Right common carotid artery plus branches (tissue), 1 donor: ENCODE results near the genes EXOSC6 and ST3GAL2.

GRCh38 chr16:68760499-68761462, 23.7 kb downstream of the CDH1 start:
- PRO-cap: no peak

DNA sequence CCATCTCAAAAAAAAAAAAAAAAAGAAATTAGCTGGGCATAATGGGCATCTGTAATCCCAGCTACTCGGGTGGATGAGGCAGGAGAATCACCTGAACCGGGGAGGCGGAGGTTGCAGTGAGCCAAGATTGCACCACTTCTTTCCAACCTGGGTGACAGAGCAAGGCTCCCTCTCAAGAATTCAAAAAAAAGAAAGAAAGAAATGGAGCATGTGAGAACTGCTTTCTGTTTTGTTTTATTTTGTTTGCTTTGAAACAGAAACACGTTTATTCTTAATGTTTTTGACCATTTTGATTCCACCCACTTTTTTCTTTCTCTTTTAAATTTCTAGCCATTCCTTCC, 47.9 kb downstream of the TANGO6 start:
- PRO-cap: no peak

GRCh38 chr16:69165248-69165655, 21.7 kb upstream of the SNTB2 start:
- PRO-cap: no peak

GRCh38 chr16:69323260-69324024, 6.9 kb downstream of the PDF start:
- PRO-cap: no peak

DNA sequence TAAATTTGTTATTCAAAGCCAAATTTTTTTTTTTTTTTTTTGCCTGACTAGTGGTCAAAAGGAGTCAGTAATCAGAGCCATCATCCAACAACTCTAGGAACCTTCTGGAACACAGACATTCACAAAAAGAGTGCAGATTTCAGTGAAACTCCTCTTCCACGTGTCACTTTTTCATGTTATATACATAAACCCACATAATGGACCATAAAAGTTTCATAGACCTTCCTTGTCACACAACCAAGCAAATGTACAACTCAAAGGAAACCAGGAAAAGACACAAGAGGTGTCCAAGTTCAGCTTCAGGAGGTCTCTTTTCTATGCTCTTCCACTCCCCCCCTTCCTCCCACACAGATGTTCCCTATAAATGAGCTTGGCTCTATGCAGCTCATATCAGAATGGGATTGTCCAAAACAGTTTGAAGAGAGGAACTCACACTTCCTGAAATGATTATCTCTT, 16.4 kb upstream of the TERF2 start:
- PRO-cap: no peak

DNA sequence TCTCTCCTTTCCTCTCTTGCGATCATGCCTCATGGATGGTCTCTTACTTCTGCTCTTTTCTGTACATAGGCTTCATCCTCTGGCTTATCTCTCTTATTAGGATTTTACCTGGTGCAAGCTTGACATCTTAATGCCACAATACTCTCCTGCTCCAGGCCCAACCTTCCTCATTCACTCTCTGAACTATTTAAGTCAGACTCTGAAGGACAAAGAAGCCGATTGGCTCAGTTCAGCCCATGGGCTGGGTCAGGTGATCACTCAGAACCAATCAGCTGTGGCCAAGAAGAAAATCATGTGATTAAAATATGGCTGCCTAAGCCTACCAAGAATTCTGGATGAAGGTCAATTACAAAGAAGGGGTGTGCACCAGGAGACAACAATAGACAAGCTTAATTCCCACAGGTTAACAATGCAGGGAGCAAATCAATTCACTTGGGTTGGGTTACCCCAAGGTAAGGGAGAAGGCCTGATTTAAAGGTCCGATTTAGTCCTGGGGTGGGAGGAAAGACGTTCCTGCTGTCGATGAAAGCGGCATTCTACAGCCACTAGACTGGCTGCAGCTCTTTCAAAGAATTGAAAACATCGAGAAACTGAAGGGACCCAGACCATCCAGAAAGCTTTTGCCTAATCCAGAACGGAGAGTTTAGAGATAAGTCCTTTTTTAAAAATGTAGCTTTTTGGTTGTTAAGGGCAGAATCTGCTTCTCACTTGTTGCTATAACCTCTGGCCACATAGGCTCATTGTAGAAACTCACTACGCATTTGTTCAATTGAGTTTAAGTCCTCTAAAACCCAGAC, 42.9 kb upstream of the NFAT5 start:
- PRO-cap: no peak

GRCh38 chr16:69763005-69763528, 935 bp downstream of the WWP2 start:
- PRO-cap: no peak

DNA sequence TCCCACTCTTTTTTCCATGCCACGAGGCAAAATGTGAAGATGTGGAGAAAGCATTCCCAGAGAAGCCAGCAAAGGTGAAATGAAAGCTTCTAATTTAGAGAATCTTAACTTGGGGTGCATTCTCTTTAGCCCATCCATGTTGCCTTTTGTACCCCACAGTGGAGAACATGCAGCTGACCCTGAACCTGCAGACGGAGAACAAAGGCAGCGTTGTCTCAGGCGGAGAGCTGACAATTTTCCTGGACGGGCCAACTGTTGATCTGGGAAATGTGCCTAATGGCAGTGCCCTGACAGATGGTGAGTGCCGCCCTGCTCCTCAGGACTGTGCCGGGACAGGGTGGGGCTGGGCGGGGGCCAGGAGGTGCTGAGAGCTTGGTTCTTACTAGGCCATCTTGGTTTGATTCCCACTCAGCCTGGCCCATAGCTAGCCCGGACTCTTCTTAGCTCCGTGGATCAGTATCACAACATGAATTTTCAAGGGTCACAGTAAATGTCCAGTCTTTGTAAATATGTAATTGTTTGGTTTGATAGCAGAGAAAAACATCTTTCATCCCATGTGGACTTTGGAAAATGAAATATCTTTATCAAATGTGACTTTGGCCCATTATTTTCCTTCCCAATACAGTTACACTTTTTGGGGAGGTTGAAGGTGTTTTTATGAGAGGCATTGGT, 78.0 kb downstream of the WWP2 start:
- PRO-cap: no peak

GRCh38 chr16:69890037-69890418, 61.1 kb upstream of the CLEC18A start:
- PRO-cap: no peak

GRCh38 chr16:69941331-69941842, 9.7 kb upstream of the CLEC18A start:
- PRO-cap: no peak

DNA sequence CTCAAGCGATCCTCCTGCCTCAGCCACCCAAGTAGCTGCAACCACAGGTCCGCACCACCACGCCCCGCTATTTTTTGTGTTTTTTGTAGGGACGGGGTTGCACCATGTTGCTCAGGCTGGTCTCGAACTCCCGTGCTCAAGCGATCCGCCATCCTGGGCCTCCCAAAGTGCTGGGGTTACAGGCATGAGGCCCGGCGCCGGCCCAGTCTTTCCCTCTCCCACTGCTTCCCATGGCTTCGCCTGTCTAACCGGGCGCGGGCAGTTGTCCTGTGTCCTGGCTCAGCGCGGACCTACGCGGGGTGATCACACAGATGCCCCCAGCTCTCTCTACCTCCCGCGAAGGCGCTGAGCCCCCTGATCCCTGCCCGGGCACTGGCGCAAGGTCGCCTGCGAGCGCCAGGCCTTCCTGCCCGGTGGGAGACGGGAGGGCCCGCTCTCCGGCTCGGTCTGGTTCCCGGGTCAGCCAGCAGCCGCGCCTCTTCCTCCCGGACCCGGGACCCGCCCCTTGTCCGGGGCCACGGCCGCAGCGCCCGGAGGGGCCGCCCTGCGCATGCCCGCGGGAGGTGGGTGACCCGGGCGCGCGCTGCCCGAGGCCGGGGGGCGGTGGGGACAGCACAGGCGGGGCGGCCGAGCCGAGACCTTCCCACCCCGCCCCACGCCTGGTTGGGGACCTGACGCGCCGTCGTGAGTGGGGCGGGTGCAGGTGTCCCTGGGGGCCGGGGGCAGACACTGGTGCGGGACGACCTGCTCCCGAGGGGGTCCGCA, 13.9 kb downstream of the CLEC18A start:
- PRO-cap: bidirectional peak, plus-strand start at position 570 of the sequence, minus-strand start at position 500 of the sequence

DNA sequence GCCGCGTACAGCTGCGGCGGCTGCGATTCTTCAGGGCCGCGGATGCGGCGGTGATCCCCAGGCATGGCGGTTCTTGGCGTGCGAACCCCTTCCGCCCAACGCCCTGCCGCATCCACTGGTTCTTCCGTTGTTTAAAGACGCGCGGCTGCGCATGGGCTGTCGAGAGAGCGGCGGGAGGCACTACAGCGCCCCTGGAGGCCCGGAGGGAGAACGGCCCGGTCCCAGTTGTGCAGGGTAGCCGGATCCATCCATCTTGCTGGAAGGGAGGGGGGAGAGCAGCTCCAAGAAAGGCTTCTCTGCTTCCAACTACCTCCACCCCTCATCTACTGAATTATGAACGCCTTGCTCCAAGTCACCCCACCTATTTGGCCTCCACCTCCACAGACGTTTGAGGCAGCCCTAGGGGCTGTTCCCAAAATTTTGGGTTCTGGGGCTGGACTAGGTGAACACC, at the start of gene EXOSC6:
EXOSC6 (minus strand) TSS at position 105 of the 451 bp plus-strand sequence.
- PRO-cap: unidirectional peak, minus-strand start at position 105 of the sequence

GRCh38 chr16:70390687-70391173, 44.0 kb downstream of the DDX19A start:
- PRO-cap: no peak

DNA sequence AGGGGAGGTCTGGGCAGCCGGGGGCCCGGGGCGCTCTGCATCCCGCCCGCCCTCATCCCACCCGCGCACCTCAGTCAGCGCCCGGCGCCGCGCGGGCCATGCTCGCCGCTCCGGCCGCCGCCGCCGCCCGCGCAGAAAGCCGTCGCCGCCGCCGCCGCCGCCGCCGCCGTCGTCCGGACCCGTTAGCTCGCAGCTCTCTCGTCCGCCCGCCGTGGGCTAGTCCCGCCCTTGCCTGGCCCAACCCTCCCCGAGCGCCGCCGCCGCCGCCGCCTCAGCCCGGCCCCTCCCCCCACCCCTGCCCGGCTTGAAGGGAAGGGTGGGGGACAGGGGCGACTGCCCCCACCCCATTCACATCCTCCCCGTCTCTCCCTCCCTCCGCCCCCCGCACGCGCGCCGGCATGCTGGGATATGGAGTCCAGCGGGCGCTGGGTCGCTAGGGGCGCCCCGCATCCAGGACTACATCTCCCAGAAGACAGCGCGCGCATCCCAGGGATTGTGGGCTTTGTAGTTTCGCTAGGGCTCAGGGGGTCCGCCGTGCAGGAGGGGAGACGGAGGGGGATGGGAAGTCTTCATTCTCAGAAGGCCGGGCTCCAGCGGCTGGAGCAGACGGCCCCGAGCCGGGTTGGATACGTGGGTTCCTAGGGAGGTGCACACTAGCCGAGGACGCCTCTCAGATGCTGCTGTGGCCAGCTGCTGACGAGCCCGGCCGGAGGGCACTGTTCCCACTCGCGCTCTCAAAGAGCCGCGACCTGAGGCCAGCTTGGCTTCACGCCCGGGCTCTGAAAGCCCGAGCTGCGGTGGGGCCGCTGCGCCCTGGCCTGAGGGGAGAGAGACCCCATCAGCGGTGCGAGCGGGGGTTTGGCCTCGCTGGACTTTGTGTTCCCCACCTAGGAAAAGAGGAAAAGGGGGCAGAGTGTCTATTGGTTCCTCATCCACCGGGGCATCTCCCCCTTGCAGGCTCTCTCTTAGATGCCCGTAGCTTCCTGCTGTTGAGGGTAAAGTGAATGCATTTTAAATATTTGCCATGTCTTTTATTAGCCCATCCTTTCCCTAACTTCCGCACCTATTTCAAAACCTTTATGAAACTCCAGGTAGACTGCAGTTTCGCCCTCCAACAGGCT, at the start of gene ST3GAL2:
ST3GAL2 (minus strand) TSS at position 221 of the 1,121 bp plus-strand sequence.
- PRO-cap: bidirectional peak, plus-strand start at position 578 of the sequence, minus-strand start at position 218 of the sequence

GRCh38 chr16:70537831-70538235, 14.2 kb downstream of the SF3B3 start:
- PRO-cap: no peak

- PRO-cap: no peak
These were observed 36.2 kb upstream of the IL34 start for GRCh38 chr16:70610122-70610600.

DNA sequence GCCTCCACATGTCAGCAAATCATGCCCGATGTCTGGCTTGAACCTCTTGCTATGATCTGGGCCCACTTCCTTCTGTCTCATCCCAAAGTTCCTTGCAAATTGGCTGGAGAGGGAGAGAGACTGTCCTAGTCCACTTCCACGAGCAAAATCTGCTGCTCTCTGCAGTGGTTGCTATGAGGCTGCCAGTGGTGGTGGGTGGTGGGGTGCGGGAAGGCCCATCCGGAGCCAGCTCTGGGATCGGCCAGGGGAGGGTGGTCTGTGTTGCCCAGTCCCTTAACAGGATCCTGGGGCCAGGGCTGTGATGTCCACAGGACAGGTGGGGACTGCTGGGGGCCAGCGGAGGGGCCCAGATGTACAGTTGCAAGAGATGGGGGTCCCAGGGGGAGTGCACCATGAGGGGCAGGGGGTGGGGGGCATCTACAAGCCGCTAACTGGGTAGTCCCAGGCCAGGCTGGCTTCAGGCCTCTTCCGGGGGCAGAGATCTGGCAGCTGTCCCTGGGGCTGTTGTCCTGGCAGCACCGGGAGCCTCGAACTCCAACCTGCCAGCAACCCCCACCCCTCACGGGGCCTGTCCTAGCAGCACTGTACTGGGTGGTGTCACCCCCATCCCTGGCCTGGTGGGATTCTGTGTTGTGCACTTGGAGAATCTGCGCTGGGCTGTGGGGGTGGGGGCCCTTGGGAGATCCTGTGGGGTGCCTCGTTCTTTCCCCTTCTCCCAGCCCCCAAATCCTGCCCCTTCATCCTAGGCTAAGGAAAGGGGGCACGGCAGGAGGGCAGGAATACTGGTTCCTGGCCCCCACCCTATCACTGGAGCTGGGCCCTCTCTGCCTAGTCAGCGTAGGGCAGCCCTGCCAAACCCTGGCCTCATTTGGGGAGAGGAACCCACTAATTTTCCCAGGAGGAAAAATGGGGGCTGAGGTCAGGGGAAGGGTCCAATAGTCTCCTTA, 1.6 kb downstream of the MTSS2 start:
- PRO-cap: no peak

- PRO-cap: no peak
These were observed 23.8 kb upstream of the MTSS2 start for GRCh38 chr16:70709592-70710059.

DNA sequence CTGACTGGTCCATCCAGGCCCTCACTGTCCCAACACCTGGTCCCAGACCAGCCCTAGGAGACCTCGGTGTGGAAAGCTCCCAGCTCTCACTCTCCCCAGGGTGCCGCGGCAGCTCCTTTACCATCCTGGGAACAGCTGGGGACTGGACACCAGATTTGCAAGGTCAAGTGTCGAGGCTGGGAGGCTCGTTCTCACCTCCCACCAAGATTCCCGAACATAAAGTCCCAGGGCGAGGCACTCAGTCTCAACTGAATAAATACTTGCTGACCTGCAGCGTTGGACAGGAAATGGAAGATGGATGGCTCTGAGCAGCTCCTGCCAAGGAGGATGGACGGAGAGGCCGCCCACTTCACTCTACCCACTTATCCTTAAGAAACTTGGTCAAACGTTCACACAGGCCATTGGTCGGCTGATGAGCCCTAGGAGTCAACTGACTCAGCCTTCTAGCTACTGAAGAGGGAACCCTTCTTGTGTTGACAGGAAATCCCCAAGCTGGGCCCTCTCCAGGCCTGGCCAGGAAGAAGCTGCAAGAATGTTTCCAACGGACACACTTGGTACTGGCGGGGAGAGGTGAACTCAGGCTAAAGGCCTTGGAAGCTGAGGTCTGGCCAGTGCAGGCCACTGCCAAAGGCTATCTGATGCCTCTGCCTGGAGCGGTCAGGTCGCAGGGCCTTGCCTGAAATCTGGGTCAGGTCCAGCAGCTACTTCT, 50.0 kb downstream of the VAC14 start:
- PRO-cap: no peak

DNA sequence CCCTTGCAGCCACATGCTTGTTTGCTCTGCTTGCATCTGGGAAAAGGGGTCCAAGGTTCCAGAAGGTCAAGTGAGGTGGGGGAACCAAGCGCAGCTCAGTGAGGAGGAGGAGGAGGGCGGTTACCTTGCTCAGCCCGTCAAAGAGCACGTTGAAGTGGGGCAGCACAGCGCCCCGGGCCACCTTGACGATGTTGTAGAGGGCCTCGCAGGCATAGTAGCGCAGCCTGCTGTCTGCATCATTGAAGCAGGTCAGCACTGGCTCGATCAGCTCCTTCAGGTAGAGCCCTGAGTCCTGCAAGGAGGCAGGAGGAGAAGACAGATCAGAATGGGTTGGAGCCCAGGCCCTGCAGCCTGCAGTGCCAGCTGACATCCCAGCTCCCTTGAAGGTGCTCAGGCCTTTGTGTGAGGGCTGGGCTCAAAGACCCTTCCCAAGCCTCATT, 15.4 kb downstream of the VAC14 start:
- PRO-cap: no peak